ENCODE results near the genes PGPEP1 and COMP.

GRCh38 chr19:18304105-18304425 is 18.8 kb downstream of the LSM4 start:
- PRO-cap = no peak

DNA sequence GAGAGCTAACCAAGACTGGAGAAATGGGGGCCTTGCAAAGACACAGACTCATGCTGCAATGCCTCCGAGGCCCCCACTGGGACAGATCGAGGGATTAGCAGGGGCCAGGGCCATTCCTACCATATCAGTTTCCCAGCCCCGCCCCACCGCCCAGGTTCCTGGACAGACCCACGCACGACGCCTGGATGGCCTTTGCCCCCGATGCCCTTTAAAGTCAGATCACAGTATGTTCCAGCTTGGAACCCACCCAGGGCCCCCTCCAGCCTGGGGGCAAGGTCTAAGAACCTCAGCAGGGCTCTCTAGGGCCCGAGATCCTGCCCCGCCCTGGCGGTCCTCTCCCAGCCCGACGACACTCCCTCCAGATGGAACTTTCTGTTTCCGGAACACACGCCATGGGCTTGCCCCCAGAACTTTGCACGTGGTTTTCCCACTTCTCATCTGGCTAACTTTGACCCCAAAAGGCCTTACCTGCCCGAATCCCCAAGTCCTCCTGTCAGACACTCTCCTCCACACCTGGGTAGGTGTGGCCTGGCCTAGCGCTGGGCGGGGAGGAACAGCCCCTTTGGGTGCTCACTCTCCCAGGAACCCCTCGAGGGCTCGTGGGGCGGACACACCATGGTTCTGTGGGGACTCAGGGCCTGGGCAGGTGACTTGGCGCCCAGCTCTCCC is 12.2 kb downstream of the LSM4 start:
- PRO-cap = no peak

DNA sequence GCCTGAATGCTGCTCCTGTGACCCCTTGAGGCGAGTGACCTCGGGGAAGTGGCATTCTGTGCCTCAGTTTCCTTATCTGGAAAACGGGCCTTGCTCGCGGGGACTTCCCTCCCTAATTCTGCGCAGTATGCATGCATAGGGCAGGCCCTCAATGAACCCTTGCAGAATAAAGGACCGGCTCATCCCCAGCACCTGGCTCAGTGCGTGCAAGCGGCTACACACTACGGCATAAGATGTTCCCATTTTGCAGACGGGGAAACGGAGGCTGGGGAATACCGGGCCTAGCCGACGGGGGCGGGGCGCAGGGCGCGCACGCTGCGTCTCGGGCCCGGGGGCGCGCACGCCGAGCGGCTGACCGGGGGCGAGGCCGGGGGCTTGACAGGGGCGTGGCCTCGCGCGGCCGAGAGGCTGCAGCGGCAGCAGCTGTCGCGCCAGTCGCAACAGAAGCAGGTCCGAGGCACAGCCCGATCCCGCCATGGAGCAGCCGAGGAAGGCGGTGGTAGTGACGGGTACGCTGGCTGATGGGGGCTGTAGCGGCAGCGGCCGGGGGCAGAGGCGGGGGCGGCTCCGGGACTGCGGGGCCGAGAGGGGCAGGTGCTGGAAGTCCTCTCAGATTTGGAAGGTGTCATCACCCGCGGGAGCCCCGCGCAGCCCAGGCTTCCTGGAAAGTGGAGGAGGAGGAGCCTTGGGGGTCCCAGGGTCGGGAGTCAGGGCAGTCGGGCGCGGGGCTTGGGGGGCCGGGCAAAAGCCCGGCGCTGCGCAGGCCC is at the start of gene PGPEP1:
PGPEP1 (plus strand) TSS at position 392 of the 767 bp plus-strand sequence.
- PRO-cap = unidirectional peak, plus-strand start at position 434 of the sequence

- PRO-cap = unidirectional peak, minus-strand start at chr19:18365006
These were observed 21.3 kb upstream of the GDF15 start for GRCh38 chr19:18364239-18365466.

DNA sequence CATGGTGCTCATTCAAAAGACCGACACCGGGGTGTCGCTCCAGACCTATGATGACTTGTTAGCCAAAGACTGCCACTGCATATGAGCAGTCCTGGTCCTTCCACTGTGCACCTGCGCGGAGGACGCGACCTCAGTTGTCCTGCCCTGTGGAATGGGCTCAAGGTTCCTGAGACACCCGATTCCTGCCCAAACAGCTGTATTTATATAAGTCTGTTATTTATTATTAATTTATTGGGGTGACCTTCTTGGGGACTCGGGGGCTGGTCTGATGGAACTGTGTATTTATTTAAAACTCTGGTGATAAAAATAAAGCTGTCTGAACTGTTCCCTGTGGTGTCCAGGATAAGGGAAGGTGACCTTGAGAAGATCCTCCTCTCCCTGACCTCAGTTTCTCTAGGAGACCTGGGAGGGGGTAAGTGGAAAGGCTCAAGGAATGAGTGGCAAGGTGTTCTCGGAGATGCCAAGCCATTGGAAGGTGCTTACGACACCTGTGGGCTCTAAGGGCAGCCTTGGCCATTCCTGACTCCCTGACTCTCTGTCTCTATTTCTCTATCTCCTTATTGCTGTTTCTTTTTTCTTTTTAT is 3.0 kb downstream of the GDF15 start:
- PRO-cap = no peak

DNA sequence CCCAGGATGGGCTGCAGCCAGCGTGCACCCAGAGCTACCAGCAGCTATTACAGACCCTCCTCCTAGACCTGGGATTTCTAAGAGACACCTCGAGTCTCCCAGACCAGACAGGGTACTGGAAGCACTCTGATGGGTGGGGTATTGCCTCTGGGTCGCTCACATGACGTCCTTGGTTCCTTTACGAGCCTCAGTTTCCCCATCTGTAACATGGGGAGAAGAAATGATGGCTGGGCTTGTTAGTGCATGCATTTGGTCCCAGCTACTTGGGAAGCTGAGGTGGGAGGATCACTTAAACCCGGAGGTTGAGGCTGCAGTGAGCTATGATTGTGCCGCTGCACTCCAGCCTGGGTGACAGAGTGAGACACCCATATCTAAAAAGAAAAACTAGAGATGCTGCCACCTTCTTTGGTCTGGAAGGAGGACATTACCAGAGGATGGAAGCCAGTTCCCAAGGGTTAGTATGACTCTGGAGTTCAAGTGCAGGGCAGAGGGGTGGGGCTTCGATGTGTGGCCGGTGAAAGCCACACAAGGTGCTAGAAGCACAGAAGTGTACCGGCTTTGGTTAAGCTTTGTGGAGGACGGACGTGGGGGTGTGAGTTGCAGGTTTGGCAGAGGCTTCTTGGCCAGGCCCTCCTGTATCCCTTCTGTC is 5.0 kb upstream of the SSBP4 start:
- PRO-cap = no peak

GRCh38 chr19:18417272-18418464 is 1.5 kb upstream of the SSBP4 start:
- PRO-cap = bidirectional peak, plus-strand start at chr19:18417813, minus-strand start at chr19:18417830

- PRO-cap = no peak
These were observed 34.8 kb upstream of the ISYNA1 start for GRCh38 chr19:18472639-18473148.

- PRO-cap = no peak
These were observed 32.7 kb downstream of the ELL start for GRCh38 chr19:18488783-18489940.

DNA sequence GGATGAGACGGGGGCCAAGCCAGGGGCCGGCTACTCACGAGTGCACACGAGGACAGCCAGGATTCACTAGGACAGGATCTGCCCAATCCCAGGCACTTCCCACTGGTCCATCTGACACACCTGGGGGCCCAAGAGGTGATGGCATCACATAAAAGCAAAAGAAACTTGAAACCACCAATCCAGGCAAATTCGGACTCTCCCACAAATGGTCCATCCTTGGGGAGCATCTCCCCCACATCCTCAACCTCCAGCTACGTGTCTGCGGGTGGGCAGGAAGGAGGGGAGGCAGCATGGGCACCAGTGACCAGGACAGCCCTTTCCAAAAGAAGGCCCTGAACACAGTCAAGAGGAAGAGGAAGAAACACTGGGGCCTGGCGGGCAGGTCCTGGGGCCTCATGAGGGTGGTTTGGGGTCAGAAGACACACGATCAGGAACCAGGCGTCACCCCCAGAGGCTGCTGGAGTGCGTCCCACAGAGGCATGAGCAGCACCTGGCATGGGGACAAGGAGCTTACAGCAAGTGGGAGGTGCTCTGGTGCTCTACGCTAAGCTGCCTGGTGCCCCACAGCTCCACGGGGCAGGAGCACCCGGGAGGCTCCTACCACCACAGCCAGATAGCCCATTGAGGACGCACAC is 20.2 kb downstream of the ELL start:
- PRO-cap = no peak

DNA sequence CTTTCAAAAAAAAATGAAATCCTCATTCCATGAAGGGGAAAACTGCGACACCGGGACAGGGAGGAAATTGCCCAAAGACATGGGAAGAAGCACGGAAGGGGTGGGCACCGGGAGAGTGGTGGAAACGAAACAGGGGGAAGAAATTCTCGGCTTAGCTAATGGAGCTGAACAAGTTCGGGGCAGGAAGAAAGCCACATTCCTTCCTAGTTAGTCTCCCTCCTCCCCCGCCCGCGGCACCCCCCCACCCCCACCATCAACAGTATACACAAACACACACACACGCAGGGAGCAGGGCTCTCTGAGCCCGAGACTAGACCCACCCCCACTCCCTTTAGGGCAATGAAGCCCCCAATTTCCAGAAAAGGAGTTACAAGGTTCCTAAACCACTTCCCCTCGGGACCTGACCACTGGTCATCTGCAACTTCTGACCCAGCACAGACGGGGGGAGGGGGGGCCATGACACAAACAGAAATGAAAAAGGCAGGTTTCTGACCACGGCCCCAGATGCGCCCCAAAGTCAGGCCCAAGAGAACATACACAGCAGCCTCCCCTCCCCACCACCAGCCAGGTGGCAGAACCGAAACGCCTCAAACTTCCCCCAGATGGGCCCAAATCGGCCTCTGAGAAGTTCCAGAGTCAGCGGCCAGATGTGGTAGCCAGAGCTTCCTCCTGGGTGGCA is 1.3 kb downstream of the ELL start:
- PRO-cap = bidirectional peak, plus-strand start at position 291 of the sequence, minus-strand start at position 133 of the sequence; unidirectional peak, plus-strand start at position 503 of the sequence

- PRO-cap = no peak
These were observed 5.1 kb downstream of the UBA52 start for GRCh38 chr19:18576538-18577471.

GRCh38 chr19:18588926-18589803 is 567 bp downstream of the REX1BD start:
- PRO-cap = bidirectional peak, plus-strand start at chr19:18589193, minus-strand start at chr19:18589071; bidirectional peak, plus-strand start at chr19:18589667, minus-strand start at chr19:18589386

DNA sequence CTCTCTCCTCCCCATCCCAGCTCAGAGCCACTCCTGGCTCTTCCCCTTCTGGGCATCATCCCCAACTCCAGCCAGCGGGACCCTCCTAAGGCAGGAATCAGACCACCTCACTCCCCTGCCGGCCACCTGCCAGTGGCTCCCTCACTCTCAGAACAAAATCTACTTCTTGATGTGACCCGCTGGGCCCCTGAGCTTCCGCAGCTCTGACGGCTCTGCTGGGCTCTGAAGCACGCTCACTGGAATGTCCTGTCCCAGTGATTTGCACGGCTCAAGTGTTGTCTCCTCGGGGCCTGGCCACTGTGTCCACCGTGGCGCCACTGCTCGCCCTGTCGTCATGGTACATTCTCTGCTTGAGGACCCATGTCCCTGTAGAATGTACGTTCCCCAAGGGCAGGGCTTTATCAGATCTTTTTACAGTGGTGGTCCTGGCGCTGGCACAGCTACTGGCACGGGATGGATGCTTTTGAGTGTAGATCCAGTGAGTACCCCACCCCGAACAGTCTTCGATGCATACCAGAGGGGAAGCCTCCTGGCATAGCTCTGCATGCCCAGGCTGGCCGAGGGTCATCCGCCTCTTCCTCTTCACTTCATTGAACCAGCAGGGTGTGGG is 12.1 kb downstream of the KLHL26 start:
- PRO-cap = no peak

DNA sequence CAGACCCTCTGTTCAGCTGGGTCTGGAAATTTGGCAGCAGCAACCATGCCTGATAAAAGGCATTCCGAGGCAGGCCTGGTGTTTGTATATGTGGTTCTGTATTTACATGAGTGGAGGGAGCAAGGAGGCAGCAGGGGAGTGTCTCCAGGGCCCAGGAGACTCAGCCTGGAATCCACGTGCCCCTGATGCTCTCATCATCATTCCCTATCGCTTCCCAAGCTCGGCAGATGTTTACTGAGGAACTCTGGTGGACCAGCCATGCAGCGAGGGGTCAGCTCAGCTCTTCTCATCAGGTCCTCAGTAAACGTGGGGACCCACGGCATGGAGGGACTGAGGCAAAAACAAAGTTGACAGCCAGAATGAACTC is 49.9 kb downstream of the CRTC1 start:
- PRO-cap = no peak

DNA sequence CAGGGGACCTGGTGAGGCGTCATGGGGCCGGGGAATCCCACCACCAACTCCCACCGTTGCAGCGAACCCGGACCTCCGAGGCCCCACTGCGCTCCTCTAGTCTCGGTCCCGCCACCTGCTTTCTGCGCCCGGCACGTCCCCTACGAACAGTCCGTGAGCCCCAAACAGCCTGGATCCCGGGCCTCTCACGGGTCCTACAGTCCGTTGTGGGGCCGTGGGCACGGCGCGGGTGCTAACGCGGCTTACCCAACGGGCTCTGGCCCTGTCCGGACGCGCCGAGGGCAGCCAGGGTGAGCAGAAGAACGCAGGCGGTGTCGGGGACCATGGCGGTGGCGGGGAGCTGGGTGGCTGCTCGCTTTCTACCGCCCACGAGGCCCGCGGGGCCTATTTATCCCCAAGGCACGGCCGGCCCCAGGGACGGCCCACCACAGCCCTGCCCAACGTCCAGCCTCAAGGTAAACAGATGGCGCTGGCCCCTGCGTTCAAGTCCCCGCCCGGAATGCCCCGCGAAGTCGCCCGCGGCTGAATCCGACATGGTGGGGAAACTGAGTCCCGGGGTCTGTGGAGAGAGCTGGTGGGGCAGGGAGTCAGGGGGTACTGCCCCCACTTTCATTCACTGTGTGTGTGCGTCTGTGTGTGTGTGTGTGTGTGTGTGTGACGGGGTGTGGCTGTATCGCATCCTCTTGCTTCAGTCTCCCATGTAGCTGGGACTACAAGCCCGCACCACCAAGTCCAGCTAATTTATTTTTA is at the start of gene COMP:
COMP (minus strand) TSS at position 361 of the 750 bp plus-strand sequence.
- PRO-cap = unidirectional peak, minus-strand start at position 361 of the sequence

- PRO-cap = no peak
These were observed 27.7 kb downstream of the CERS1 start for GRCh38 chr19:18868013-18868950.

- PRO-cap = no peak
These were observed 25.8 kb downstream of the CERS1 start for GRCh38 chr19:18869990-18870691.

- PRO-cap = no peak
These were observed 16.8 kb downstream of the CERS1 start for GRCh38 chr19:18879005-18879622.

- PRO-cap = no peak
These were observed 9.6 kb upstream of the CERS1 start for GRCh38 chr19:18905519-18905909.